ENCODE measurements around a stretch of chr10.

- PRO-cap, result no peak
- RAMPAGE, long total RNA, 4 experiments, result no peak in any of the 4 experiments
These were observed 245.2 kb downstream of the CAMK1D start for GRCh38 chr10:12594329-12595125.

- PRO-cap, result no peak
- RAMPAGE, long total RNA, 4 experiments, result no peak in any of the 4 experiments
These were observed 254.7 kb downstream of the CAMK1D start for GRCh38 chr10:12604065-12604505.

GRCh38 chr10:12730681-12731605, 270.6 kb downstream of the CCDC3 start:
- PRO-cap, result no peak
- RAMPAGE, long total RNA, 4 experiments, result no peak in any of the 4 experiments

DNA sequence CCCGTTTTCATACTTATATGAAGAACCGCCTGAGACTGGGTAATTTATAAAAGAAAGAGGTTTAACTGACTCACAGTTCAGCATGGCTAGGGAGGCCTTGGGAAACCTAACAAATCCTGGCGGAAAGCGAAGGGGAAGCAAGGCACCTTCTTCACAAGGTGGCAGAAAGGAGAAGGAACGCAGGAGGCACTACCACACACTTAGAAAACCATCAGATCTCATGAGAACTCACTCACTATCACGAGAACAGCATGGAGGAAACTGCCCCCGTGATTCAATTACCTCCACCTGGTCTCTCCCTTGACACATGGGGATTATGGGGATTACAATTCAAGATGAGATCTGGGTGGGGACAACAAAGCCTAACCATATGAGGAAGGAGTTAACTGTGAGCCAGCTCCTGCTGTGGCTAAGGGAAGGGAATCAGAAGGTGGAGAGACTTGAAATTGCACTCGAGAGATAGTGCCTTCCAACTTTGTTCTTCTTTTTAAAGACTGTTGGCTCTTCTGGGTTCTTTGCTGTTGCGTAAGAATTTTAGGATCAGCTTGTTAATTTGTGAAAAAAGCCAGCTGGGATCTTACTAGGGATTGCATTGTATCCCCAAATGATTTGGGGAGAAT, 20.9 kb downstream of the OPTN start:
- PRO-cap, result no peak
- RAMPAGE, long total RNA, 4 experiments, result no peak in any of the 4 experiments

- PRO-cap, result unidirectional peak, minus-strand start at chr10:13158756
- RAMPAGE, long total RNA, 4 experiments, result no peak in any of the 4 experiments
These were observed 3.0 kb upstream of the MCM10 start for GRCh38 chr10:13158148-13159031.

- PRO-cap, result unidirectional peak, minus-strand start at chr10:13317620
- RAMPAGE, long total RNA, 4 experiments, result no peak in any of the 4 experiments
These were observed 17.6 kb upstream of the PHYH start for GRCh38 chr10:13317339-13318069.

DNA sequence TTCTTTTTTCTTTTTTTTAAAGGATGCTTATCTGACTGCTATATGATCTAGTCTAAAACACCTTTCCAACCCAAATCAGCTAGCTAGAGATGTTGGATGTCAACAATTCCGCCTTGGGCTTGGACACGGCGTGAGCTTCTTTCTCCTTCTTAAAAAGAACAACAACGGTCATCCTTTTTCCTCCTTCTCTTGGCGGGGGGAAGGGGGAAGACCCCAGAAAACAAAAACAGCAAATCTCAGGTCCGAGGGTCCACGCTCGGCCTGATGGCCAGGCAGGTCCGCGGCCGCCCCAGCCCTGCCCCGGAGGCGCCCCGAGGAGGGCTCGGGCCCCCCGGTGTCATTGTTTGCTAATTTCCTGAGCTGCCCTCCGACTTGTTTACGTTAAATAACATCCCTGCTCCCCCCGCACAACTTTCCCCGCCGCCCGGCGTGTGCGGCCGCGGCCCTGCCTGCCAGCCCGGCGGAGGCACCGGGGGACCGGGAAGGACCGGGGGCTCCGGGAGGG, 876 bp downstream of the BEND7 start:
- PRO-cap, result no peak
- RAMPAGE, long total RNA, 4 experiments, result no peak in any of the 4 experiments

DNA sequence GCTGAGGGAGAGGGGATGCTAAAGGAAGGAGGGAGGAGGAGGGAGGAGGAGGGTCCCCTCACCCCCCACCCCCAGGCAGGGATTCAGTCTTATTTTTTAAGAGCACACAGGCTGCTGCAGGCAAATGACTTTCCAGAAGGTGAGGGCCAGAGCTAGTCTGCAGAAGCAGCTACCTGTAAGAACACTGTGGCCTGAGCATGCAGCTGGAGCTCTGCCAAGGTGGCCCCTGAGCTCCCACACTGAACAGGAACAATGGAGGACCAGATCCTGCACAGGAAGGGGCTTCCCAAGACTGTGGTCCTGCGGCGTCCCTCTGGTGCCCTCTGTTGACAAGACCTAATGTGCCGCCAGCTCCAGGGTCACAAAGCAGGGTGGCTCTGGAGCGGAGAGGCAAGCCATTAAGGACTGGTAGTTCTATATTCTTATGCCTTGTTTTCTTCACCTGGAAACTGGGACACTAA, 7.8 kb upstream of the BEND7 start:
- PRO-cap, result no peak
- RAMPAGE, long total RNA, 4 experiments, result no peak in any of the 4 experiments

- PRO-cap, result no peak
- RAMPAGE, long total RNA, 4 experiments, result no peak in any of the 4 experiments
These were observed 44.7 kb downstream of the PRPF18 start for GRCh38 chr10:13631414-13631931.

GRCh38 chr10:13644403-13644974, 57.7 kb downstream of the PRPF18 start:
- PRO-cap, result no peak
- RAMPAGE, long total RNA, 4 experiments, result no peak in any of the 4 experiments

- PRO-cap, result no peak
- RAMPAGE, long total RNA, 4 experiments, result no peak in any of the 4 experiments
These were observed 83.5 kb downstream of the PRPF18 start for GRCh38 chr10:13670085-13670801.

DNA sequence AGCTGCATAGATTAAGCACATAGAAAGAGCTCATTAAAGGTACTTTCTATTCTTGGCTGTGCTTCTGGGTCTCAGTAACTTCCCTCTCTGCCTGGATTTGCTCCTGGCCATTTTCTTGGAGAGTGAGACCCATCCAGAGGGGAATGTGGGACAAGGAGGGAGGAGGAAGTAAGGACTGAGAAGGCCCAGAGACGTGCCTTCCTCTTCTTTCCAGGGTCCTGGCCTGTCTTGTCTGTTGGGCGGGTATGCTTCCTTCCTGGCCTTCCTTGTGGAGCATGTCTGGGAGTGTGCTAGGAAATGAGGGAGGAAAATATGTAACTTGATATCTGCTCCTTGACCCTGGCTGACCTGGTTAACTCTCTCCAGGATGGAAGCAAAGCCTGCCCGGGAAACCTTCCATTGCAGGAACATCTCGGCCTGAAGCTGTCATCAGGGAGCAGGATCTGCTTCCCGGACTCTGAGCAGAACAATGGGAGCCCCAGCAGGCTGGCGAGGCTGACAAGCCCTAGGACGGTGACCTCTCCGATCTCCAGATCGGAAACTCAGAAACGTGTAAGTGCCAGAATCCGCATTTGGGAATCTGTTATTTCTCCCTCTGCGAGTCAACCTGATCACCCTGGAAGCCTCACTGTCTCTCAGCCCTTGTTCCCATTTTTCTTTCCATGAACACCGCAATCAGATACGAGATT, 340.4 kb downstream of the FRMD4A start:
- PRO-cap, result bidirectional peak, plus-strand start at position 399 of the sequence, minus-strand start at position 230 of the sequence
- RAMPAGE, long total RNA, 4 experiments, result no peak in any of the 4 experiments

DNA sequence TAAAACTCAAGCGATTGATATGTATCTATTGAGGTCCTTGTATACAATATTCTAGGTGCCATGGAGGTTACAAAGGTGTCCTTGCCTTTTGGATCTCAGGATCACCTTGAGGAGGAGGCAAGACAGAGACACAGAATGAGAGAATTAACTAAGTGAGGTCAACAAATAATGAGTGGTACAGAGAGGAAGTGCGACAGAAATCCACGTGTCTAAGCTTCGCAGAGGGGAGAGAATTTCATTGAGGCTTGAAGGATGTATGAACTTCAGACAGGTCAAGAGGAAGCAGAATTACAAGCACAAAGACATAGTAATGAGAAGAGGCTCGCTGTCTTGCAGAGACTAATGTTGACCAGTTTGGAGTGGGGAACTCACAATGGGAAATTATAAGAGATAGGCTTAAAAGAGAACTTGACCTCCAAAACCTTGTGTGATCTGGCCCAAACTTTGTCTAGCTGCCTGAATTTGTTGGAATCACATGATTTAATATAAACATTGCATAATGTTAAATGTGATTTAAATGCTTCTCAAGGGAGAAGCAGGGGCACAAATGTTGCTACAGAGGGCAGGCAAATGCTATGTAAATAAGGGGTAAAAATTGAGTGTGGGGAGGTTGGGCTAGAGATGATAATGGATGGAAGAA, 308.6 kb downstream of the FRMD4A start:
- PRO-cap, result no peak
- RAMPAGE, long total RNA, 4 experiments, result no peak in any of the 4 experiments

DNA sequence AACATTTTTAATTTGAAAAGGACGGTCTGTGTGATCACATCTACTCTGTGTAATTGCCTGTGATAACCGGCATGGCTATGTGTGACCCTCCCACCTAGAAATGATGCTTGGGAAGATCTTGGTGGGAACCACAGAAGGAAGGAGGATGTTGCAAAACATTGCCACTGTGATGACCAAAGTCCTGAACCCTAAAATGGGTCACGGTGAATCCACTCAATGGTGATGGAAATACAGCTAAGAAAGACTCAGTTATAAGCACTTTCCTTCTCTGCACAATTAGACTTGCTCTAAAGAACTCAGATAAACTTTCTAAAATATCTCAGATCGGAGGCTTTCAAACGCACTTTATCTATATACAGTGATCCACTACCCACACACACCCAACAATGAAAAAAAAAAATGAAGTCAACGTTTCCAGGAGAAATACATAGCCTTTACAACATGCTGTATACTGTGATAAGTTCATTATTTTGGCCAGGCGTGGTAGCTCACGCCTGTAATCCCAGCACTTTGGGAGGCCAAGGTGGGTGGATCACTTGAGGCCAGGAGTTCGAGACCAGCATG, 221.4 kb upstream of the FRMD4A start:
- PRO-cap, result no peak
- RAMPAGE, long total RNA, 4 experiments, result no peak in any of the 4 experiments

- PRO-cap, result no peak
- RAMPAGE, long total RNA, 4 experiments, result no peak in any of the 4 experiments
These were observed 202.7 kb downstream of the FAM107B start for GRCh38 chr10:14571732-14572721.

- PRO-cap, result no peak
- RAMPAGE, long total RNA, 4 experiments, result no peak in any of the 4 experiments
These were observed 129.5 kb downstream of the FAM107B start for GRCh38 chr10:14645129-14645670.

- PRO-cap, result no peak
- RAMPAGE, long total RNA, 4 experiments, result no peak in any of the 4 experiments
These were observed 1.8 kb upstream of the SUV39H2 start for GRCh38 chr10:14876659-14877481.

- PRO-cap, result bidirectional peak, plus-strand start at chr10:14953571, minus-strand start at chr10:14953497; bidirectional peak, plus-strand start at chr10:14953754, minus-strand start at chr10:14953693
- RAMPAGE, long total RNA, 4 experiments, result no peak in any of the 4 experiments
These were observed 487 bp downstream of the DCLRE1C start for GRCh38 chr10:14953247-14953970.

- PRO-cap, result bidirectional peak, plus-strand start at chr10:15167962, minus-strand start at chr10:15167882
- RAMPAGE, long total RNA, 4 experiments, result no peak in any of the 4 experiments
These were observed 961 bp downstream of the NMT2 start for GRCh38 chr10:15167354-15168110.

DNA sequence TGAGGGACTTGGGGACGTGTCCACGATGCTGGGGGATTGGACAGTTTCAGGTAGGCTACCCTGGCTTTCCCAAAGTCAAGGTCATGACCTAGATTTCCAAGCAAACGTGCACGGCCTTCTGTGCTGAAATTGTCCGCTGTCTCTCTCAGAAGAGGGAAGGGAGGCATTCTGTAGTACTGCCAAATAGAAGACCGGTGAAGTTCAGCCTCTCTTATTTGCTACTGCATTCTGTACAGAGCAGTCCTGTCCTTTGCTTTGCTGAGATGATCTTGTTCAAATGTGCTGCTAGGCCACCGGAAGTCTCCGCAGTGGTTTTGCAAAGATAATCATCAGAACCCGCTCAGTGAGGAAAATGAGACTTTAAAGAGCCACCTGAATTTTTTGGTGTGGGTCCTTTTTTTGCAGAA, 1.1 kb upstream of the NMT2 start:
- PRO-cap, result no peak
- RAMPAGE, long total RNA, 4 experiments, result no peak in any of the 4 experiments

Data from gastroesophageal sphincter (tissue), 4 donors.